ENCODE results near the gene CD82.

DNA sequence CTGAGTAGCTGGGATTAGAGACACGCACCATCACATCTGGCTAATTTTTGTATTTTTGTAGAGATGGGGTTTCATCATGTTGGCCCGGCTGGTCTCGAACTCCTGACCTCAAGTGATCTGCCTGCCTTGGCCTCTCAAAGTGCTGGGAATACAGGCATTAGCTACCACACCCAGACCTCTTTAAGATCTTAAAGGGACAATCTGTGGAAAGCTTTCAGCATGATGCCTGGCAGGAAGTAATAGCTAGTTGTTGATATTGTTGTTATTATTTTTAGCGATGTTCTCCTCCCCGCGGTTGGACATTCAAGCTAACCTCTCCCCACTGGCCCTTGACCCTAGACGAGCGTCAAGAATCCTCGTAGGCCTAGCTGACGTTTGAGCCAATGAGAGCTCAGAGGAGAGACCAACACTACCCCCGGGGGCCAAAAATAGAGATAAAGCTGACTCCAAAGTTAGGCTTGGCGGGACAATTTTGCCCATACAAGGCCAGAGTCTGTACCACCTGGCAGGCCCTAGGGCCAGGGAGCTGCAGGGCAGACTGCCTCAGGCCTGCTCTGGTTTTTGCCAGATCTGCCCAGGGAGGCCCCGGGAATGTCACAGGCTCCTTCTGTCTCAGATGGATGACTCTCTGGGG, 41.0 kb upstream of the ACCSL start:
- RRBS, result no CpG with 5 or more reads among the region's 13 CpGs

DNA sequence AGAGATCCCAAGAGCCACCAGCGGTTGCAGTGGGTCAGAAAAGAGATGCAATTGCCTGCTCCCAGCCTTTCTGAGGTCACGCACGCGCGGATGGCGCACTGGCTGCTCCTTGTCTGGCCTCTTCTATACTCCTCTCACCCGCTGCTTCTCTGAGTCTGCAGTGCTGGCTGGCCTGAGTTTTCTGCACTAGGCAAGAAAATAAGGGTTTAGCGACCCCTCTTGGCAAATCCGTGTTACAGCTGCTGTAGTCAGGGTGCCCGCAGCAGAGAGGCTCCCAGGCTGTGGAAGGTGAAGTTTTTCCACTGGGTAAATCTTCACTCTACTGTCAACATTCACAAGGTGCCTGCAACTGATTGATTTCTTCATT, 10.5 kb upstream of the ACCSL start:
- RRBS, result no CpG with 5 or more reads among the region's 10 CpGs

DNA sequence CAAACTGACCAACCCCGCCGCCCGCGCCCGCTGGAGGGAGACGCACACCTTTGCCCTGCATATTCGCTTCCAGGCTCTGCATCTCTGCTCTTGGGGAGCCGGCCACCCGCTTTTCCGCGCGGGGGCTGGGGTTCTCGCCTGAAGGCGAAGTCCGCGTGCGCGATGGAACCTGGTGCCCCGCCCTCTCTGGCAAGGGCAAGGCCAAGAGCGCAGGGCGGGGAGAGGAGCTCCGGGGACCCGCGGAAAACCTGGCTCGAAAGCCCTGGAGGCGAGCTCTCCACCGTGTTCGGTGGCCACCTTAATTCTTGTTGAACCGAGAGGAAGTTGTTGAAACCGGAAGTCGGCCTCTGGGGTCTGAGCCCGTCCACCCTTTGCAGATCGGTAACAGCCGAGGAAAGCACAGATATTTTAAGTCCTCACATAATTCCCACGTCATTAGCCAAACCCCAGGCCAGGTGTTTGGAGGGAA, 6.9 kb upstream of the ALX4 start:
- RRBS, result 2% methylated on average over 6 of the region's 35 CpGs

DNA sequence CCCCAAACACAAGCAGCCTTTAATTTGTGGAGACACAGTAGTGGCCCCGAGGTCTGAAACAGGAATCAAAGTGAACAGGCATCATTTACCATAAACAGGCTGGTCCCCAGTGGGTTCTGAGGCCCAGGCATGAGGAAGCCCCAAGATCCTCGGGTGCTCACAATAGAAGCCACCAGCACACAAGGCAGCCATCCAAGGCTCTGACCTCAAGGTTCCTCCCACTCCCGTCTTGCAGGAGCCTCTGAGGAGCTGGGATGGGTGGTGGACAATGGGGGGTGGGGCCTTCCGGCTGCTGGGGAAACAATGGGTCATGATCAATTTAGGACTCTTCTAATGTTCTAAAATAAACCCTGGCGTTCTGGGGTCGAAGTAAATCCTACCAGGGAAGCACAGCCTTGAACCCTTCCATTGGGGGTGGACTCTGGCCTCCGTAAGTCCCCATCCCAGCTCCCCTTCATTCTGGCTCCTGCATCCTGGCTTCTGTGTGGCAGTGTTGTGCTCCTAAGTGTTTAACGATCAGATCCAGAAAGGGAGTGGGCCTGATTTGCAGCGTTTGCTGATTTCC, 114.9 kb upstream of the CD82 start:
- RRBS, result no CpG with 5 or more reads among the region's 9 CpGs

GRCh38 chr11:44565421-44566232, at the start of gene CD82:
Gene CD82, plus strand, starts transcription at chr11:44565663.
- RRBS, result under 1% methylated on average over 35 of the region's 58 CpGs

DNA sequence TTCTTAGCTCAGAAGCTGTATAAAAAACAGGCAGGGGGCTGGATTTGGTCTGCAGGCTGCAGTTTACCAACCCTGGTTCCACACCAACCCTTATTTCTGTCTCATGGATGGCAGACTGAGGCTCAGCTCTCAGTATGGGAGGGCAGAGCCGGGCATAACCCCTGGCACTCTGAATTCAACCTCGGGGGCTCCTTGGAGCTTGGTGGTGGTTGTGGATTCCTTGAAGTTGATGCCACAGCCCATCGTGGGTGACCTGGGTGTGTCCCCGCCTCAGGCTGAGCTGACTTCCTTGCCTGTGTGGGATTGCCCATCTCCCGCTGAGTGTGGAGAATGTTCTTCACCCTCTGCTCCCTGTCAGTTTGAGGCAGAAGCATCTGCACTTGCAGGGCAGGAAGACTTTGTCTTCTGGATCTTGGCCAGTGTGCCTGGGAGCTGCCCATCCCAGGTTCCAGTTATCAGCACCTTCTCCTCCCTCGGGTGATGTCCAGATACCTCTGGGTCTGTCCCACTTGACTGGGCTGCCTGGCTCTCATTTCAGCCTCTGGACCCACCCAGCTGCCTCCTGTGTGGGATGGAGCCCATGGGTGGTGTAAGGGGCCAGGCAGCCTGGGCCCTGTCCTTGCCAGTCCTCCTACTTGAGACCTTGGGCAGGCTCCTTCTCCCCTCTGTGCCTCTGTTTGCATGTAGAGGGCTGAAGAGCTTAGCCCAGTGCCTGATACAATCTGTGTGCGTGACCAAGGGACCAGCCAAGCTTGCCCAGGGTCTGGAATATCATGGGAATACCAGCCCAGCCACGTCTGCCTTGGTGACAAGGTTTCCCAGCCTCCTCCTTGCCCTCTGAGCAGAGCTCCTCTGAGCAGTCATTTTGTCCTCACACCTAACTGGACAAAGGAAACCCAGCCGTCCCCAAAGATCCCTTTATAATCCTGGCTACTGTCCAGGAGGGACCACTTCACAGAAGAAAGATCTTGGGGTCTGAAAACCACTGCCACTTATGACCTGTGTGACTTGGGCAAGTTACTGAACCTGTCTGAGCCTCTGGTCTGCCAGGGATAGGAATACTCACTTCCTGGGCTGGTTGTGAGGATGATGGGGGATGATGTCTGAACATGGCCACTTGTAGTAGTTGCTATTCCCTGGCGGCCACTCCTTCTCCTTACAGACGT, 25.6 kb downstream of the CD82 start:
- RRBS, result no CpG with 5 or more reads among the region's 11 CpGs

DNA sequence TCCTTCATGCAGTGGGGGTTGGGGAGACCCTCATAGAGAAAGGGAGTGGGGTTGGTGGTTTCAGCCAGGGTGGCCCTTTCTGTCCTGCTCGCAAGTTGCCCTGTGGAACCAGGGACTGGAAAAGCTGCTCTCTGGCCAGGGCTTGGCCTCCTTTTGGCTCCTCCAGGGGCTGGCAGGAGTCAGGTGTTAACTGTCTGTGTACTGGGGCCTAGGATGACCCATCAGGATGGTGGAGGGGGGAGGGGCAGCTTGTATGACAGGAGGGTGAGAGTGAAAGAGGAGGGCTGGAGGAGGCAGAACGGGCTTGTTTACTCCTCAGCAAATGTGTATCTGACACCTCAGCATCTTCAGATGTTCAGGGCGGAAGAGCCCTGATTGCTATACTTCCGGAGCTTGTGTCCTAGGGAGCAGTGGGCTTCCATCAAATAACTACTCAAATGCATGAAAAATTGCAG, 31.0 kb downstream of the CD82 start:
- RRBS, result no CpG with 5 or more reads among the region's 4 CpGs

- RRBS, result no CpG with 5 or more reads among the region's 9 CpGs
Observed at GRCh38 chr11:44804300-44804641, 77.5 kb downstream of the TSPAN18 start.

- RRBS, result no CpG with 5 or more reads among the region's 13 CpGs
Observed at GRCh38 chr11:44919138-44919799, 31.4 kb downstream of the TP53I11 start.

DNA sequence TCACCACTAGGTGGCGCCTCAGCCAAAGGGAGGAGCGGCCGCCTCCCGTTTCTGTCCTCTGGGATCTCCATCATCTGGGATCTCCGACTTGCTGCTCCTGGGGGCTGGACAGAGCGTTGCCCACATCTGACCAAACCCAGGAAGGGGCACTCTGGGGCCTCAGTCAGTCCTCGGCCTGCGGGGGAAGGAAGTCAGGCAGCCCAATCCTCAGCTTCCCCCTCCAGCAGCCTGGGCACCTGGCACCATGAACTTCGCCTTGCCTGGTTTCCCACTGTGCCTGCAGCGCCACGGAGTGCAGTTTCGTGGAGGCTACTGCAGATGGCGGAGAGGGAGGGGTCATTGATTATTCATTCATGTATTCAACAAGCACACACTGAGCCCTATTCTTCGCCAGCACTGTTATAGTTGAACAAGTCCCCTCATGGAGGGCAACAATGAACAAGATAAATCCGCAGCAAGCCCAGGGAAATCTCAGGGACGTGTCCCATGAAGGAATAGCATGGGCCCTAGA, 23.4 kb downstream of the TP53I11 start:
- RRBS, result no CpG with 5 or more reads among the region's 16 CpGs

DNA sequence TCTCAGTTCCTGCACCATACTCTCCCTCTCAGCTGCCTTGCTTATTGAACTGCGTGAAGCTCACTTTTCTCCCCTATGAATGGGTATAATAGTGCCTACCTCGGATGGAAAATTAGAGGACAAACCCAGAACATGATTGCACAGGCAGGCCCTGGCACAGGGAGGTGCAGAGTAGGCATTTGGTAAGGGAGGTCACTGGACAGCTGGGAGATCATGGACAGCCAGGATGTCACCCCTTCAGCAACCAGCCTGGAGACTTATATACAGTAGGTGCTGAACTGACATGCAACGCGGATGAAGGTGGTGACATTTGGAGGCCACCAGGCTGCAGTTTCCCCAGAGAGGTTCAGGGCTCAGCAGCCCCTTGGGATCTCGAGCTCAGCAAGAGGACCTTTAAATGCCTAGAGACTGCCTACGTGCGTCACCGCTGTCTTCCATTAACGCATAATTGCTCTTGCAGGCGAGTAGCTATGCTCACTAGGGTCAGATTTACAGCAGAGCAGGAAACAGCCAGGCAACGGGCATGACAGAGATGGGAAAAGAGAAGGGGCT, 78.5 kb upstream of the TP53I11 start:
- RRBS, result no CpG with 5 or more reads among the region's 11 CpGs

DNA sequence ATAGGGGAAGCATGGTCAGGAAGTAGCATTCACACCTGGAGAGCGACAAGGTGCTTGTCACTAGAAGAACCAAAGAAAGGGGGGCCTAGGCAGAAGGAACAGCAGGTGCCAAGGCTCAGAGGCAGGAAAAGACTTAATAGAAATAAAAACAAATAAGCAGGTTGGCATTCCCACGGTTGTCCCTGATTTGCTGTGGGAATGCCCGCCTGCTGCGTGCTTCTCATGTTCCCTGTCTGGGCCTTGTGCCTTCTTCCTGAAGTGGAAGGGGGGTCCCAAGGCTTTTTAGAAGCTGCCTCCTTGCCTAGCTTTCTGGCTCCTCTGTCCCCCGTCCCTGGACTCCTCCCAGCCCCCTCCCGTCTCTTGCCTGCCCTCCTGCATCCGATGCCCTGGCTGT, 54.7 kb upstream of the PRDM11 start:
- RRBS, result no CpG with 5 or more reads among the region's 7 CpGs

DNA sequence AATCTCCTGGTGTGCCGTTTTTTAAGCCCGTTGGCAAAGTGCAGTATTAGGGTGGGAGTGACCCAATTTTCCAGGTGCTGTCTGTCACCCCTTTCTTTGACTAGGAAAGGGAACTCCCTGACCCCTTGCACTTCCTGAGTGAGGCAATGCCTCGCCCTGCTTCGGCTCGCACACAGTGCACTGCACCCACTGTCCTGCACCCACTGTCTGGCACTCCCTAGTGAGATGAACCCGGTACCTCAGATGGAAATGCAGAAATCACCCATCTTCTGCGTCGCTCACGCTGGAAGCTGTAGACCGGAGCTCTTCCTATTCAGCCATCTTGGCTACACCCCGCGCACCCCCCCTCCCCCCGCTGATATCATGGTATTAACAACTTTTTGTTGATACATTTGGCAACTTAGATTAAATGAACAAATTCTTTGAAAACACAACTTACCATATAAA, 18.3 kb upstream of the PRDM11 start:
- RRBS, result no CpG with 5 or more reads among the region's 13 CpGs

GRCh38 chr11:45145997-45146360, 460 bp upstream of the PRDM11 start:
- RRBS, result 4% methylated on average over 7 of the region's 19 CpGs

DNA sequence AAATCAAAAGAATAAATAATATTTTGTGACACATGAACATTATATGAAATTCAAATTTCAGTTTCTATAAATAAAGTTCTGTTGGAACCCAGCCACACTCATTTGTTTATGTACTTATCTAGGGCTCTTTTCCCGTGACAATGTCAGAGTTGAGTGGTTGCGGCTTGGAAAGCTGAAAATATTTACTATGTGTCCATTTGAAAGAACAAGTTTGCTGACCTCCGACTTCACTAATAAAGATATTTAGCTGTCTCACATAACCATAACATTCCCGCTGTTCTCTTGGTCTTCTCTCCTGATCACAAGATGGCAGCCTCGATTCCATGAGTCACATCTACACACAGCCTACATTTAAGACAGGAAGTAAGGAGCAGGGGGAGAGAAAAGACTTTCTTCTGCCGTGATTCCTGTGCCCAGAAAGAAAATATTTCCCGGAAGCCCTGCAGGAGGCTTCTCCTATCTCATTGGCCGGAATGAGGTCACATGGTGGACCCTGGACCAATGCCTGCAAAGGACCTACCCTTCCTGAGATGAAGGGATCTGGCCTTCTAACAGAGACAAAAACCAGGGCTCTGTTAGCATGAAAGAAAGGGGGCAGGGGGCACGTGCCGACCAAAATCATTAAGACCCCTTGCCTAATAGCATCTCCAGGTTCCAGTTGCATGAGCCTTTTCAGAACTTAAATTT, 47.4 kb upstream of the SYT13 start:
- RRBS, result no CpG with 5 or more reads among the region's 10 CpGs

DNA sequence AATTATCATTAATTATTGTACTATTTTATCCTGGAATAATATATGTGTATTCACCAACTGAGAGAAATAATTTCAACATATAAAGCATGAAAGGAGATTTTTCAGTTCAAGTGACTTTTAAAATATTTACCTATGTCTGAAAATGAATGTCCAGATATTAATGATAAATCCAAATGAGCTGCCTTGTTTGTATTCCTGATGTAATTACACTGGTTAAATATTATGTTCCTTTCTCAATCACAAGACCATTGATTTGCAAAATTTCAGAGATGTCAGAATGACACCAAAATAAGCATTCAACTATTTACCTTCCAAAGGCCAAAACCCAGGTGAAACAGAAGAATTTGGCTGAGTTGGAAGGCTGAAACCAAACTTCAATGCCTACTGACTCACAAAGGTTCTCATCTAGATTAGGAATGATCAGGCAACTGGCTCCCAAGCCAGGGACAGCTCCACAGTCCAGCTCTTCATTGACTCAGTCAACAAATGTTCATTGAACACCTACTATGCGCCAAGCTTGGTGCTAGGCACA, 13.5 kb upstream of the SLC35C1 start:
- RRBS, result no CpG with 5 or more reads among the region's 1 CpG

DNA sequence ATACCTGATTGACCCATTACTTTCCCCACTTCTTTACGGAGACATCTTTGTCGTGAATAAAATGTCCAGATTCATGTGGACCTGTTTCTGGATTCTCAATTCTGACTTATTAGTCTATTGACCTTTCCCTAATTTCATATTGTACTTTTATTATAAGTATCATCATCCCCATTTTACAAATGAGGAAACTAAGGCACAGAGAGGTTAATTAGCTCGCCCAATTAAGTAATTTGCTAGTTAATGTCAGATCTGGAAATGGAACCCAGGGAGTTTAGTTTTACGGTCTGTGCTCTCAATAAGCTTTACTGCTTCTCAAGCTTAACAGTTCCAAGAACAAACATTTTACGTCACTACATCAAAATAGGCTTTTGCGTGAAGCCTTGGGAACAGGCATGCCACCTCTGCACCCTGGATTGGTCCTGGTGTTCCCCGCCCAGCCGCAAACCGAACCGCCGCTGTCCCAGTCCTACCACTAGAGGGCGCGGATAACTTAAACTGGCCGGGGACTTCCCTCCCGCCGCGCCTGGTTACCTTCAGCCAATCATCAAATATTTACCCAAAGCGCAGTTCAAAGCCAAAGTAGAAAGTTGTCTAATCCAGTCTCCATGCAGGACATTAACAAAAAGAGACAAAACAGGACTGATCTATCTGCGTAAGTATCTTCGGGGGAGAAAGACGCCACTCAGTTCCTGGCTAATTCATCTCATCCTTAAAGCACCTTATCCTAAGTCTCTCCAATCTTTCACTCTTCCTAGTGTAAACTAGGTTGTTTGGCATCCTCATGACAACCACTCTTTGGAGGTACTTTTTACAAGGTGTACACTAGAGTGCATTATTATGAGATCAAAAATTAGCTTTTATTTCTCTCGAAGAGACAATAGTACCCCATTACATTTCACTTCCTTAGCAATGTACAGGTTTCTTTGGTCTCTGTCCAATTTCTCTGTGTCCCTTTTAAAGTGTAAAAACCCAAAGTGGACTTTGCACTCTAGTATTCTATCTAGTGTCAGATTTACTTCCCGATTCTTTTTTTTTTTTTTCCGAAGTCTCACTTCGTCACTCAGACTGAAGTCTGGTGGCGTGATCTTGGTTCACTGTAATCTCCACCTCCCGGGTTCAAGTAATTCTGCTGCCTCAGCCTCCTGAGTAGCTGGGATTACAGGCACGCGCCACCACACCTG, 4.1 kb upstream of the CRY2 start:
- RRBS, result no CpG with 5 or more reads among the region's 29 CpGs

DNA sequence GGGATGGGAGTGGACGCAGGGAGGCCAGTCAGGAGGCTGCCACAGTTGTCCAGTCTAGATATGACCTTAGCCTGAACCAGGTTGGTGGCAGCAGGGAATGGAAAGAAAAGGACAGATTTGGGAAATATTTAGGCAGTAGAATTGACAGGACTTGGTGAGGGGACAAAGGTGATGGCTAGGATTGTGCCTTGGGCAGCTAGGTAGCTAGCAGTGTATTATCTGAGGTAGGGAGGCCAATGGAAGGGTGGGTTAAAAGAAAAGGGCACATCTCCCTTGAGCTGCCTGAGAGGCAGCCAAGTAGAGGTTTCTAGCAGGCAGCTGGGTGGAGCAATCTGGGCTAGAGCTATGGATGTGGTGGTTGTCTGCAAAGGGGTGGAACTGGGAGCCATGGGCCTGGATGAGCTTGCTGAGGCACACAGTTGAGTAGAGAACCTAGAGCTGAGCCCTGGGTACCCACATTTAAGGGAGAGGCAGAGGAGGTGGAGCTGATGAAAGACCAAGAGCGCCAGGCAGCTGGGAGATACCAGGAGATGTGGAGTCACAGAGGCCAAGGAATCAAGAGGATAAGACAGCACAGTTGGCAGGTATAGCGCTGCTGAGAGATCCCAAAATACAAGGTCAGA, 18.8 kb downstream of the CRY2 start:
- RRBS, result no CpG with 5 or more reads among the region's 3 CpGs

DNA sequence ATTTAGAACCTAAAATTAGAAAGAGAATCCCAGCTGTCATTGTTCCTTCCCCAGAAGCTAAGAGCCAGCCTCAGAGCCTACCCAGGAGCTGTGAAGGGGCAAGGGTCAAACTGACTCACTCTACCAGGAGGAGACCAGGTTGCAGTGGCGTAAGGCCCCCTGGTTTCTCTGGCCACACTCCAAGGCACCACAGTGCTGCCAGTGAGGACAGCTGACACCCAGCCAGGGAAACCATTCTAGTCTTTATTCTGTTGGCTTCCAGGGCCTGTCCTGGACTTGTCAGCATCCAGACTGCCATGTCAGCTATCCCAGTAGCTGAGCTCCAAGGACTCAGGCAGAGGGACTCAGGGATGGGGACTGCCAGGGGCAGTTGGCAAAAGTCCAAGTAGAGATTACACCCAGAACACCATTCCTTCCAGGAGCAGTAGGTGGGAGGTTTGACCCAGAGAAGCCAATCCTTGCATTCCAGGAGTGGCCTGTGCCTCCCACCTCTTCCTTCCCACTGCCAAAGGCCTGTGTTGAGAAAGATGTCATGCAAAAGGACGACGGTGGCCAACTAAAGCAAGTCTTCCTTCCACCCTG, 3.7 kb upstream of the MAPK8IP1 start:
- RRBS, result no CpG with 5 or more reads among the region's 3 CpGs

- RRBS, result 10% methylated on average over 7 of the region's 19 CpGs
Observed at GRCh38 chr11:45896311-45896963, 10.6 kb downstream of the FREY1 start.